HEK293 (cell line): Measurements from ENCODE around the genes NAB1 and SLC39A10.

- PRO-cap = bidirectional peak, plus-strand start at chr2:190649300, minus-strand start at chr2:190649109; bidirectional peak, plus-strand start at chr2:190649878, minus-strand start at chr2:190649728
- RRBS, 2 experiments = under 1 to 2% methylated on average over 19 of the region's 104 CpGs
These were observed at the start of gene NAB1 for GRCh38 chr2:190649022-190650063. Gene NAB1, plus strand, starts transcription at chr2:190649083.

- PRO-cap = no peak
- RRBS, 2 experiments = no CpG with 5 or more reads among the region's 3 CpGs
These were observed 25.8 kb downstream of the GLS start for GRCh38 chr2:190906362-190906809.

GRCh38 chr2:190912383-190912988 lies 31.9 kb downstream of the GLS start:
- PRO-cap = no peak
- RRBS, 2 experiments = no CpG with 5 or more reads among the region's 6 CpGs

DNA sequence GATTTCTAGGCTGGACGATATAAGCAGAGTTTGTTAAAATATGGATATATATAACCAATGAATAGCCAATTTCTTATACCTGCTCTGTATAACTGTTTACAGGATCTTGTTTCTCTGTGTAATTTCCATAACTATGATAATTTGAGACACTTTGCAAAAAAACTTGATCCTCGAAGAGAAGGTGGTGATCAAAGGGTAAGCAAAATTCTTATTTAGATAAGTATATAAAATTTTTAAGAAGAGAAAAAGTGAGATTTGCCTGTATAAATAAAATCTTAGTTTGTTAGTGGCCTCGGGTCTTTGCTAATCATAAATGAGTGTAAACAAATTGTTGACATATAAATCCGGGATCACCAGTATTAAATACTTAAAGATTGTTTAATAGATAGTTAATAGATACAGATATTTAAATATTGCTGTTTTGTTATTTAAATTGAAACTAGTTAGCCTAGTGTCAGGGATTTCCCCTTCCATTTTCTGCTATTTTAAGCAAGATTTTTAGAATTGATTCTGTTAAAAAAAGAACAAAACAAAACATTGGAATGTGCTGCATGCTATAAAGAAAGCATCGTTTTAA lies 50.9 kb downstream of the GLS start:
- PRO-cap = no peak
- RRBS, 2 experiments = no CpG with 5 or more reads among the region's 5 CpGs

- PRO-cap = no peak
- RRBS, 2 experiments = no CpG with 5 or more reads among the region's 4 CpGs
These were observed 66.1 kb downstream of the STAT1 start for GRCh38 chr2:190947677-190948468.

- PRO-cap = no peak
- RRBS, 2 experiments = no CpG with 5 or more reads among the region's 4 CpGs
These were observed 5.2 kb downstream of the STAT1 start for GRCh38 chr2:191008840-191009182.

- PRO-cap = no peak
- RRBS, 2 experiments = no CpG with 5 or more reads among the region's 1 CpG
These were observed 37.0 kb downstream of the STAT4 start for GRCh38 chr2:191113831-191114207.

- PRO-cap = no peak
- RRBS, 2 experiments = no CpG with 5 or more reads among the region's 4 CpGs
These were observed 1.5 kb downstream of the MYO1B start for GRCh38 chr2:191246719-191247067.

GRCh38 chr2:191264745-191265145 lies 19.5 kb downstream of the MYO1B start:
- PRO-cap = no peak
- RRBS, 2 experiments = no CpG with 5 or more reads among the region's 3 CpGs

GRCh38 chr2:191593964-191594445 lies 83.9 kb upstream of the NABP1 start:
- PRO-cap = no peak
- RRBS, 2 experiments = no CpG with 5 or more reads among the region's 3 CpGs

DNA sequence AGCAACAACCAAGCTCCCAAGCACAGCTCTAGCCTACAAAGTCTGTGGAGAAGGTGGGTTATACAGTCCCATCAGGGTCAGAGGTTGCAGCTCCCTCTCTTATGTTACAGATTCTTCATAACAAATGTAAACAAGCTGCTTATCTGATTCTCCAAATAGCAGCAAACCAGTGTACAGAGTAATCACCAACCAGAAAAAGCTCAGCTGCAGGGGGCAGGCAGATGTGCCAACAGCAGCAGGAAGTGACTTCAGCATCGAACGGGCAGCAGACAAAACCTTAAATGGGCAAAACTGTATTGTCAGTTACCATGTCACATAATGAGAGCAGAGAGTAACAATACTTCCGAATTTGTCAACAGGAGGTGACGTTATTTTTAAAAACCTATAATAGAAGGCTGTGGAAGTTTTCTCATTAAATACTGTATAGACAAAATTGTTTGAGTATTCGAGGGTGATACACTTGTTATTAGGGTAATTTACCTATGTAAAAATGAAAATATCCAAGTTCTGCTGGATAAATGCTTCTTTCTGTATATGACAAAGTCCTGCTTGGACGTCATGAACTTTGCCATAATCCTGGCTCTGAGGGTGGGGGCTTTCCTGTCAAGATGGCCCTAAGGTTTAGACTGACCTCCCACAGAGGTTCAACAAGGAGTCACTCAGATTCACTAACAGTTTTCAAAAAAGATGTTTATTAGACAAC lies 52.7 kb upstream of the NABP1 start:
- PRO-cap = no peak
- RRBS, 2 experiments = no CpG with 5 or more reads among the region's 6 CpGs

DNA sequence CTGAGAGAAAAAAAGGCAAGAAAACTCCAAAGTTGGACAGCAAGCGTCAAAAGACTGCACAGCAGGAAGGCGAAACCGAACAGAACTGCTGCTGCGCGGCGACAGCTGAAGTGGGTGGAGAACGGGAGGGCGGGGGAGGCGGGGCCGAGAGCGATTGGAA lies 278 bp upstream of the NABP1 start:
- PRO-cap = bidirectional peak, plus-strand start outside the sequence, minus-strand start at position 83 of the sequence
- RRBS, 2 experiments = no CpG with 5 or more reads among the region's 11 CpGs

GRCh38 chr2:191679142-191679490 lies 1.2 kb downstream of the NABP1 start:
- PRO-cap = no peak
- RRBS, 2 experiments = no CpG with 5 or more reads among the region's 17 CpGs

GRCh38 chr2:191837449-191837762 lies 9.5 kb downstream of the CAVIN2 start:
- PRO-cap = no peak
- RRBS, 2 experiments = no CpG with 5 or more reads among the region's 4 CpGs

- PRO-cap = no peak
These were observed 39.4 kb downstream of the TMEFF2 start for GRCh38 chr2:192155420-192155637.

- PRO-cap = no peak
- RRBS, 2 experiments = no CpG with 5 or more reads among the region's 11 CpGs
These were observed 1.9 kb upstream of the TMEFF2 start for GRCh38 chr2:192196667-192197082.

DNA sequence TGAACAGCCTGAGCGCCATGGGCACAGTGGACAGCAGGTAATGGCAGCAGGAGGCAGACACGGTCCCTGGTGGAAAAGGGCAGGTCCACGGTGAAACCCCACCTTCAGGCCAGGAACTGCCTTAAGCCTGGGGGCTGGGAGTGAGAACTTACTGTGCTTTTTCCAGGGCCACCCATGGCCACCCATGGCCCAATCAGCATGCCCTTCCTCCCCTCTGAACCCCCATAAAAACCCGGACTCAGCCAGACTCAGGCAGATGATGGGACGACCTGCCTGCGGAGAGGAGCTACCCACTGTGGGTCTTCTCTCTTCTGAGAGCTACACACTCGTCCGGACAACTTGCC lies 633.5 kb upstream of the TMEFF2 start:
- PRO-cap = no peak
- RRBS, 2 experiments = 26 to 33% methylated on average over 4 of the region's 8 CpGs

- PRO-cap = no peak
- RRBS, 2 experiments = no CpG with 5 or more reads among the region's 4 CpGs
These were observed 196.2 kb upstream of the SLC39A10 start for GRCh38 chr2:195460738-195461237.

GRCh38 chr2:195533766-195534739 lies 123.0 kb upstream of the SLC39A10 start:
- PRO-cap = no peak
- RRBS, 2 experiments = no CpG with 5 or more reads among the region's 9 CpGs

GRCh38 chr2:195656509-195657409 lies at the start of gene SLC39A10:
Gene SLC39A10, plus strand, starts transcription at chr2:195657226.
- PRO-cap = bidirectional peak, plus-strand start at chr2:195657321, minus-strand start at chr2:195656862
- RRBS, 2 experiments = 1% methylated on average over 11 of the region's 66 CpGs